ENCODE data around the genes STXBP1 and FPGS.

DNA sequence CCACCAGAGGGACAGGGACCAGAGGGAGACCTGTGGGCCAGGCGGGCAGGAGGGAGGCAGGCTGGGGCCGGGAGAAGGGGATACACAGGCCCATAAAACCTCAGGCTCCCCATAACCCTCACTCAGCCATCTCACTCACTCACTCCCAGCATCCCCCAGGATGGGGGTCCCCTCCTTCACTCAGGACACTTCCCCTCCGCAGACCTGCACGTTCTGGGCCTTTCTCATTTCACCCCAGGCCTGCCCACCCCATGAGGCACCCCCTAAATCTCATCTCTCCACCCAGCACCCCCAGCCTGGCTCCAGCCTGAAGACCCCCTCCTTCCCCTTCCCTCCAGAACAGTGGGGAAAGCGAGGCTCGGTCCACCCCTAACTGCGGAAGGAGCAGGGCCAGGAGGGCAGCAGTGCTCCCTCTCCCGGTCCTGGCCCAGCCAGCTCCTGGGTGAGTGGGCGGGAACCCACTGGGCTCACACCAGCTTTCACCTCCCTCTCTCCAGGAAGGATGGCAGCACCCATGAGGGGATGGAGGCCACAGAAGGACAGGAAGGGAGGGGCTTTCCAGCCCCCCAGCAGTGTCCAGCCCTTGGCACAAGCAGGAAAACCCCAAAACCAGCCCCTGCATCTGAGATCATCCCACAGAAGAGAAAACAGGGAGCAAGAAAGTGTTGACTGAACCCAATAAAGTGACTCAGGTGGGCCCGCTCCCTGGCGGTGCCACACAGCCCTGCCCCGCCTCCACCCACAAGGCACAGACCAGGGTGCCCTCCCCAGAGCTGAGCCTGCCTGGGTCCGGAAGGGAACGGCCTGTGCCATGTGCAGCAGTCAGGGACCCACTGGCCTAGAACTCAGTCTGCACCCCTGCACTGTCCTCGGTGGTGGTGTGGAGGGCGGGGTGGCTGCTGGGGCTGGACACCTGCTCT is 55.0 kb downstream of the LRSAM1 start:
- PRO-cap = no peak

- PRO-cap = no peak
These were observed 58.4 kb downstream of the LRSAM1 start for GRCh38 chr9:127509684-127510126.

GRCh38 chr9:127523444-127523842 is 45.4 kb downstream of the NIBAN2 start:
- PRO-cap = no peak

DNA sequence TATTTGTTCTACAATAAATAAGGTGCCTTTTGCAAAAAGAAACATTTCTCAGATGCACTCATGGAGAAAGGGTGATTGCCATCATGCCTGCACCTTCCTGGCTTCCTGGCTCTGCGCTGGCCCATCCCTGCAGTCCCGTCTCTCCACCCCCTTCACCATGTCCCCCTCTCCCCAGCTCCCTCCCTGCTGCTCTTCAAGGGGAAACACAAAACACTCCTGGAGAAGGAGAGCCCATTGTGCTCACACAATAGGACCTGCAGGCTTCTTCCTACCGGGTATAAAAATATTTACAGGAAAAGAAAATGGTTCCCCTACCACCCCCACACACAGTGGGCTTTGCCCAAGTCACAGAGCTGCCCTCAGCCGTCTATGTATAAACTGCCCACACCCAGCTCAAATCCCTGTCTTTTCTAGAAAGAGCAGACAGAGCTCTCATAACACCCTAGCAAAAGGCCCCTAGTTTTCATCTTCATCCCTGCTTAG is 40.5 kb downstream of the NIBAN2 start:
- PRO-cap = no peak

GRCh38 chr9:127545253-127546299 is 23.3 kb downstream of the NIBAN2 start:
- PRO-cap = no peak

DNA sequence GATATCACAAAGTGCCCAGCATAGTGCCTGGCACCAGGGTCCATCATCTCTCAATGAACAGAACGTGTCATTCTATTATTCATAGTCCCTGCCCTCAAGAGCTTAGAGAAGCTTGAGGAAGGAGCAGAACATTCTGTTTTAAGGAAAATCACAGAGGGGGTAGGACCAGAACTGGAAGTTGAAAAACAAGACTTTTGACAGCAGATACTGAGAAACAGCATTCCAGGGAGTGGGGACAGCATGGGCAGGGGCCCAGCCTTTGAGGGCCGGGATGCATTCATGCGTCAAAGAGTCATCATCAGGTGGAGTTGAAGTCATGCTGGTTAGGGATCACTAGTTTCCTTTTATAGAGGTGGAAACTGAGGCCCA is 1.6 kb upstream of the NIBAN2 start:
- PRO-cap = no peak

- PRO-cap = bidirectional peak, plus-strand start at chr9:127612288, minus-strand start at chr9:127612107
These were observed at the start of gene STXBP1 for GRCh38 chr9:127611613-127612788. Gene STXBP1, plus strand, starts transcription at chr9:127612277.

- PRO-cap = no peak
These were observed 30.1 kb downstream of the STXBP1 start for GRCh38 chr9:127642052-127642763.

GRCh38 chr9:127735896-127736215 is 762 bp upstream of the TOR2A start:
- PRO-cap = no peak

DNA sequence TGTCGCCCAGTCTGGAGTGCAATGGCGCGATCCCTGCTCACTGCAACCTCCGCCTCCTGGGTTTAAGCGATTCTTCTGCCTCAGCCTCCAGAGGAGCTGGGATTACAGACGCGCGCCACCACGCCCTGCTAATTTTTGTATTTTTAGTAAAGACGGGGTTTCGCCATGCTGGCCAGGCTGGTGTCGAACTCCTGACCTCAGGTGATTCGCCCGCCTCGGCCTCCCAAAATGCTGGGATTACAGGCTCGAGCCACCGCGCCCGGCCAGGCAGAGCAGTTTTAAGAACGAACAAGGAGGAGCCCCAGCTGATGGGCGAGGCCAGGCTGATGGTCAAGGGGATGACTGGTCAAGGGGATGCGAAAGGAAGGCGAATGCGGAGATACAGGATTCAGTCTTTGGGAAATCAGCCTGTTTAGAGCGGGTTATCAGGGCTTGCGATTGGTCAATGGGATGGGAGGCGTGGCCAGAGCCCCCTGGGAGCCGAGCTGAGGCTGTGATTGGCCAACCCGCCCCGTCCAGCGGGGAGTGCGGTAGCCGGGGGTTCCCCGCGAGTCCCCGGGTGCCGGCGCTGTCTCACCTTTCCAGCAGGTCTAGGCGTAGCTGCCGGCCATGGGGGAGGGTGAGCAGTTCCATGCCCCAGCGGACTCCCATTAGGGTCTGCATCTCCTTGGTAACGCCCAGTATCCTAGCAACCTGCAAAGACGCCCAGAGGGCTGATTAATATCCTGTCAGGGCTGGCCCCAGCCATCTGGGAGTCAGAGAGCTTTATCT is 7.4 kb upstream of the TOR2A start:
- PRO-cap = no peak

DNA sequence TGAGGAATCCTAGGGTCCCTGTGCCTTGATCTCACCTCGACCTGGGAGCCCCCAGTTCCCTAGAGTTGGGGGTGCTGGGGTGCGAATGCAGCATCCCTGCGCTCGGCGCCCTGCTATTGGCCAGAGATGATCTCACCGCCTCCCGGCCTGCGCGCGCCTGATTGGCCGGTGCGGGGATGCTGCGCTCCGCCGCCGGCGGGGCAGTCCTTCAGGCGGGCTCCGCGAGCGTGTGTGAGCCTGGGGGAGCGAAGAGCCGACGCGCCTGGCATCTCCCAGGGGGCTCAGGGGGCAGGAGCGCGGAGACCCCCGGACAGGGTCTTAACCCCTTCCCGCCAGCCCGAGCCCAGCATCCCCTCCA is 18.9 kb upstream of the TOR2A start:
- PRO-cap = no peak

DNA sequence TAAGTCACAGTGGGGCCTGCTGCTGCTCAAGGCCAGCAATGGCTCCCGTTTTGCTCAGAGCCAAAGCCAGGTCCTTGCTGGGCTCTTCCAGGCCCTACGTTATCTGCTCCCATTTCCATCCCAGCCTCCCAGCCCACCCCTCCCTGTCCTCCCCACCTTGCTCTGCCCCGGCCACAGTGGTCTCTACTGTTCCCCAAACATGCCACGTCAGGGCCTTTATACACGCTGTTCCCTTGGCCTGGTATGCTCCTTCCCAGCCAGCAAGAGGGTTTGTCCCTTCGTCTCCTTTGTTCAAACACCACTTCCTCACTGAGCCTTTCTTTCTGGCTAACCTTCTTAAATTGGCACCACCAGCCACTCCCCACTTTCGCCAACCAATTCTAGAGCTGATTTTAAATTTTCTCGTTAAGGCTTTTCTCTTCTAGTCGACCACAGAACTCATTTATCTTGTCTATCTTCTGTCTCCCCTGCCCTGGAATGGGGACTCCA is 9.8 kb downstream of the SH2D3C start:
- PRO-cap = no peak

- PRO-cap = no peak
These were observed 7.4 kb downstream of the SH2D3C start for GRCh38 chr9:127770736-127771807.

- PRO-cap = no peak
These were observed 7.4 kb downstream of the CDK9 start for GRCh38 chr9:127792866-127793923.

DNA sequence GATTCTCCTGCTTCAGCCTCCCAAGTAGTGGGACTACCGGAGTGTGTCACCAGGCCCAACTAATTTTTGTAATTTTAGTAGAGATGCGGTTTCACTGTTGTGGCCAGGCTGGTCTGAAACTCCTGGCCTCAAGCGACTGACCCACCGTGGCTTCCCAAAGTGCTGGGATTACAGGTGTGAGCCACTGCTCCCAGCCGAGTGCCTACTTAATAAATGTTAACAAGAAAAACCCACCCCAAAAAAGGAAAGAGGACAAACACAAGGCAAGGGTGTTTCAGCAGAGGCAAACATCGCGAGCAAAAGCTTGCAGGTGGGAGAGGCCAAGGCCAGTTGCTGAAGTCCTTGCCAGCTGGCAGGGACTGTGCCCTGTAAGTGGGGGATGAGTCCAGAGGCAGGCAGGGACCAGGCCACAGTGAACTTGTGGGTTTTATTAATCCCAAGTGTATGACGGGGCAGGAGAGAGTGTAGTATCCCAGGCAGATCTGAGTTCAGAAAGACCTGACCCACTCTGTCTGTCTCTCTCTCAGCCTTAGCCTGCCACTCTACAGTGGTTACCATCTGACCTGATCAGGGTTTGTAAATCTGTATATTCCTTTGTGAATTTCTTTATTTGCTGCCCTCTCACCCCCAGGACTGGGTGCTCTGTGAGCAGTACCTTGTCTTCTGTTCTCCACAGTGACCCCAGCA is 6.3 kb upstream of the FPGS start:
- PRO-cap = no peak

- PRO-cap = bidirectional peak, plus-strand start at chr9:127802925, minus-strand start at chr9:127802721; bidirectional peak, plus-strand start at chr9:127803236, minus-strand start at chr9:127803105
These were observed at the start of gene FPGS for GRCh38 chr9:127802840-127803461. Gene FPGS, plus strand, starts transcription at chr9:127802882.

DNA sequence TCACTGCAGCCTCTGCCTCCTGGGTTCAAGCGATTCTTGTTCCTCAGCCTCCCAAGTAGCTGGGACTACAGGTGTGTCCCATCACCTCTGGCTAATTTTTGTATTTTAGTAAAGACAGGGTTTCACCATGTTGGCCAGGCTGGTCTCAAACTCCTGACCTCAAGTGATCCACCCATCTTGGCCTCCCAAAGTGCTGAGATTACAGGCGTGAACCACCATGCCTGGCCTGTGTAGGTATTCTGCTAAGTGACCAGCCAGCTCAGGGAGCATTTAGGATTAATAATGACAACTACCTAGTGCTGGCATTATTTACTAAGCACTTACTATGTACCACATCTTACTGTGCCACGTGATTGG is 21.1 kb downstream of the FPGS start:
- PRO-cap = no peak

- PRO-cap = no peak
These were observed 20.7 kb downstream of the ENG start for GRCh38 chr9:127833830-127834164.

DNA sequence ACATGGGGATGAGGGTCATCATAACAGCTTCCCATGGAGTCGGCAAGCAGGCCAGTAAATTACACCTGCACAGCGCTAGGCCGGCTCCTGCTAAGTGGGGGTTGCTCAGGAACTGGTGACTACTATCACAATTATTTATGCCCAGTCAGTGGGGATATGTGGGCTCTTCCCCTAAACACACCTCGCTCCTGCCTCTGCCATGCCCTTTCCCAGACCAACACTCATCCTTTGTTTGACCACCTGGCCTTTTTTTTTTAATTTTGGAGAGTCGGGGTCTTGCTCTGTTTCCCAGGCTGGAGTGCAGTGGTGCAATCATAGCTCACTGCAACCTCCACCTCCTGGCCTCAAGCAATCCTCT is 6.4 kb downstream of the ENG start:
- PRO-cap = no peak

DNA sequence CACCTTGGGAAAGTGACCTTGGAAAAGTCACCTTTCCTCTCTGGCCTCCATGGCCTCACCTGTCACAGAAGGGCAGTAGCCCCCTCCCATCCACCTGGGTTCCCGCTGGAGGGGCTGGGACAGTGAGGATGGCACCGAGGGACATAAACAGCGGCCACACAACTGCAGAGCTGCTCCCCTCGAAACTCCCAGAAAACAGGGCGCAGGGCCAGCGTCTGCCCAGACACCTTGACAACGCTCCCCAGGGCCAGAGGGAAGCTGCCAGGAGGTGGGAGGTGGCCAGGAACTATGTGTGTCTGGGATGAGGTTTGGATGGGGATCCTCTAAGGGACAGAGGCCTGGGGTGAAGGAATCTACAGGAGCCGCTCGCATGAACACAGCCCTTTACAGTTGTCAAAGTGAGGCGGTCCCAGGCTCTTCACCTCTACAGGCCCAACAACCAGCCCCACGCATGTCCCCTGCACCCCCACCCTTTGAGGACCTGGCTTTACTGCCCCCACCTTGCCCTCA is 2.6 kb downstream of the AK1 start:
- PRO-cap = no peak

All from left common carotid artery plus branches (tissue), 1 donor.